BJ (cell line): Measurements from ENCODE around the genes BCL2L11 and IL36G.

DNA sequence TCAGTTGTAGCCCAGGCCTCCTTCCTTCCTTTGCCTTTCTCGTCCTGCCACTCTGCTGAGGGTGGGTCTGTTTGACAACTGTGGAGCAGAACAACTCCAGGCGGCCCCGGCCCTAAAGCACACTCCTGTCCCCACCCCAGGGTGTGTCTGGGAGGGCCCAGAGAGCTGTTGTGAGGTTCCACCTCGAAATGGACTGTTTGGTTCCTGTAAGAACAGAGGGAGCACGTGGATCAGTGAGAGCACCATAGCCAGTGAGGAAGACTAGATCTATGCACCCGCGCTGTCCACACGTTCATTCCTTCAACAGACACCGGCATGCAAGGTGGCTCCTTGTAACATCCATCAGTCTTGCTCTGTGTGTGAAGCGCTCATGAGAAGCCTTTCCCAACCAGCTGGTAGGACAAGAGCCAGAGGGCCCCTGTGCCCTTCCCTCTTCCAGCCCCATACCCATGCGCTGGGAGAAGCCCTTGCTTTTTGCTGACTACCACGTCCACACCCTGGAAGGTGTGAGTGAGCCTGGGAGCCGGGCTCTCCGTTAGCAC, 61.6 kb downstream of the SOWAHC start:
- CAGE, long polyA plus RNA = no peak
- RRBS = no CpG with 5 or more reads among the region's 14 CpGs

DNA sequence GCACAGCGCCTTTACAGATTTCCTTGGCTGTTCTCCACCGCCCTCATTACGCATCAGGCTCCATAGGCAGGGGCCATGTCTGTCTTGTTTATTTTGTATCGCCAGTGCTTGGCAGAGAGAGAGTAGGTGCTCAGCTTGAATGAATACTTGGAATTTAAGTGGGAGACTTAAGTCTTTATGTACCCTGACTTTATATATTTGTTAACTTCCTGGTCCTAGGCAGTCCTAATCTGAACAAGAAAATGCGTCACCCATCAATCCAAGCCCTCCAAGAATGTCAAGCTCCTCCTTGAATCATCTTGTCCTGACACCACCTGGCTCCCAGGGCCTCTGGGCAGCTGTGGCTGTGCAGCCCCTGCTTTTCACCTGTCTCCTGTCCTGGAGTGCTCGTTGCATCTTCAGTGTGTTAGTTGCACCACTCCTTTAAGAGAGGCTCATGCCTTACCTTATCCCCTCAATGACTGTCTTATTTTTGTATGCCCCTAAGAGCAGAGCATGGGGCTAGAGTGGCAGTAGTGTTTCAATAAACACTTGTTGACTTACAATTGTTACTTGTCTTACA, 11.2 kb downstream of the MALL start:
- CAGE, long polyA plus RNA = no peak
- RRBS = no CpG with 5 or more reads among the region's 6 CpGs

- CAGE, long polyA plus RNA = no peak
- RRBS = no CpG with 5 or more reads among the region's 5 CpGs
These were observed 91.2 kb upstream of the BCL2L11 start for GRCh38 chr2:111029414-111030056.

GRCh38 chr2:111120866-111121835, at the start of gene BCL2L11:
Gene BCL2L11 (plus strand): TSS chr2:111120914.
- CAGE, long polyA plus RNA = no peak
- RRBS = under 1% methylated on average over 19 of the region's 106 CpGs

GRCh38 chr2:111346282-111346940, 225.7 kb downstream of the BCL2L11 start:
- CAGE, long polyA plus RNA = no peak
- RRBS = no CpG with 5 or more reads among the region's 11 CpGs

- CAGE, long polyA plus RNA = no peak
- RRBS = no CpG with 5 or more reads among the region's 9 CpGs
These were observed 234.7 kb downstream of the BCL2L11 start for GRCh38 chr2:111355443-111355838.

DNA sequence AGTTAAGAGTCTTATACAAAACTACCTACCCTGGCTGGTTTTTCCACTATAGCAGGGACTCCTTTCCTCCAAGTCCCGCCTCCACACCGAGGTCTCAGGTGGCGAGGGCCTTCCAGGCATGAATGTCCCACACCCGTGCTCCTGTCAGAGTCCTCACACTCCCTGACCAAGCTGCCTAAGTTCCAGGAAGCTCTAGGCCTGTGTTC, 293.2 kb downstream of the BCL2L11 start:
- CAGE, long polyA plus RNA = no peak
- RRBS = no CpG with 5 or more reads among the region's 4 CpGs

- CAGE, long polyA plus RNA = no peak
- RRBS = no CpG with 5 or more reads among the region's 15 CpGs
These were observed 342.7 kb downstream of the BCL2L11 start for GRCh38 chr2:111463141-111464034.

DNA sequence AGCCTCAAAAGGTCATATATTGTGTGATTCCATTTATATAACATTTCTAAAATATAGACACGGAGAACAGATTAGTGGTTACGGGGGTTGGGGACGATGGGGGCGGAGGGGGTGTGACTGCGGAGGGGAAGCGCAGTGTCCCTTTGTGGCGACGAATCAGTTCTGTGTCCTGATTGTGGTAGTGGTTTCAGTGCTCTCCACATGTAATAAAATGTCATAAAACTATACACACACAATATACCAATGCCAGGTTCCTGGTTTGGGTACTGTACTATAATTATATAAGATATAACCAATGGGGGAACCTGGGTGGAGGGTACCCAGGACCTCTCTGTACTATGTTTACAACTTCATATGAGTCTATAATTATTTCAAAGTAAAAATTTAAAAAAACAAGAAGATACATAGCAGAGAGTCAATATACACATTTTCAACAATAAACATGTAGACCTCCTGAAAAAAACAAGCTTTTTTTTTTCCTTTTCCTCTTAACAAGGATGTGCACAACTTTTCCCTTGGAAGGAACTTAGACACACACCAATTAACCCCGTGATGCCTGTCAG, 186.3 kb downstream of the ANAPC1 start:
- CAGE, long polyA plus RNA = no peak
- RRBS = no CpG with 5 or more reads among the region's 9 CpGs

DNA sequence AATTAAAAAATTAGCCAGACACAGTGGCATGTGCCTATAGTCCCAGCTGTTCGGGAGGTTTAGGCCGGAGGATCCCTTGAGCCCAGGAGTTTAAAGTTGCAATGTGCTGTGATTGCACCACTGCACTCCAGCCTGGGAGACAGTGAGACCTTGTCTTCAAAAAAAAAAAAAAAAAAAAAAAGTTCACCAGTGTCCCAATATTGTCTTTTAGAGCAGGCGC, 10.3 kb downstream of the TMEM87B start:
- CAGE, long polyA plus RNA = no peak
- RRBS = no CpG with 5 or more reads among the region's 3 CpGs

- CAGE, long polyA plus RNA = no peak
- RRBS = no CpG with 5 or more reads among the region's 19 CpGs
These were observed 1.1 kb downstream of the FBLN7 start for GRCh38 chr2:112139355-112139697.

DNA sequence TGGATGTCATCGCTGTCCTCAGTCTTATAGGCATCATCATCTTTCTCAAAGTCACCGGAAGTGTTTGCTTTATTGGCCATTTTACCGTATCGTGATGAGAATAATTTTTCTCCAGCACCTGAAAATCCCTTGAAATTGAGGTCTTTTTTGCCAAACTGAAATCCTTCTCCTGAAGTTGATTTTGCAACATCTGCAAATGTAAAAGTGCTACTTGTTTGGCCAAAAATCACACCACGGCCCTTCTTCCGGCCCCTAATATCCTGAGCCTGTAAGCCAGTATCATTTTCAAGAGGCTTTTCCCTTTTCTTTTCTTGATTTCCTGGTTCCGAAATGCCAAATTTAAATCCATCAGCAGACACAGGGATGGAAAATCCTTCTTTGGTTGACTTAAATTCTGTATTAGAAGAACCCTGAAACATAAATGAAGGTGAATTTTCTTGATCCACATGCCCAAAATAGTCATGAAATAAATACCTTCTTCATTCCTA, 43.6 kb downstream of the RGPD8 start:
- CAGE, long polyA plus RNA = no peak
- RRBS = no CpG with 5 or more reads among the region's 7 CpGs

DNA sequence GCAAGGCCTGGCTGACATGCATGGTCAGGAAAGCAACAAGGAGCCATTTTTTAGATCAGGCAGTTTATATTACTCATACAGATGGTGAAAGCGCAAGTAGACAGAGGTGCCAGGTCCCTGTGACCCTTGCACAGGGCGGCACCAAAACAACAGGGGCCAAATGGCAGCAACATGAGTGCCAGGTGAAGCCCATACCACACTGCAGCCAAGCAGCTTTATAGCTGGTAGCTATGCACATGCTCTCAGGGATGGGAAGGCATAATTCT, 22.2 kb downstream of the CHCHD5 start:
- CAGE, long polyA plus RNA = no peak
- RRBS = no CpG with 5 or more reads among the region's 2 CpGs

DNA sequence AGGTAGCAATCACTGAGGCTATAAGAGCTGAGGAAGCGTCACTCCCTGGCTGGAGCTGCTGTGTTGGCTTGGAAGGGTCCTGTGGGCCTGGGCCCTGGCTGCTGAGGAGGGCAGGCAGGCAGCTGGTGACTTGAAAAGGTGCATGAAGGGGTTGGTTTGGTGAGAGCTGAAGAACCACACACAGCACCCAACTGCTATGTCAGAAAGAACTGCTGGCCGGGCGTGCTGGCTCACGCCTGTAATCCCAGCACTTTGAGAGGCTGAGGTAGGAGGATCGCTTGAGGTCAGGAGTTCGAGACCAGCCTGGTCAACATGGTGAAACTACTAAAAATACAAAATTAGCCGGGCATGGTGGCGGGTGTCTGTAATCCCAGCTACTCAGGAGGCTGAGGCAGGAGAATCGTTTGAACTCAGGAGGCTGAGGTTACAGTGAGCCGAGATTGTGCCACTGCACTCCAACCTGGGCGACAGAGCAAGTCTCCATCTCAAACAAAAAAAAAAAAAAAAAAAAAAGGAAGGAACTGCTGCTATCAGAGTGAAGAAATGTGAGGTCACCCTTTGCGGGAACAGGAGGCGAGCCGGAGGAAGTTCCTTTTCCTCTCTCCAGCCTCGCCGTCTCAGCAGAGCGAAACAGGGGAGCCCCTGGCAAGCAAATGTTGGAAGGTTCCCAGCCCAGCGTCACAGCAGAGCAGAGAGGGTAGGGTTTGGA, 28.2 kb downstream of the SLC20A1 start:
- CAGE, long polyA plus RNA = no peak
- RRBS = no CpG with 5 or more reads among the region's 18 CpGs

DNA sequence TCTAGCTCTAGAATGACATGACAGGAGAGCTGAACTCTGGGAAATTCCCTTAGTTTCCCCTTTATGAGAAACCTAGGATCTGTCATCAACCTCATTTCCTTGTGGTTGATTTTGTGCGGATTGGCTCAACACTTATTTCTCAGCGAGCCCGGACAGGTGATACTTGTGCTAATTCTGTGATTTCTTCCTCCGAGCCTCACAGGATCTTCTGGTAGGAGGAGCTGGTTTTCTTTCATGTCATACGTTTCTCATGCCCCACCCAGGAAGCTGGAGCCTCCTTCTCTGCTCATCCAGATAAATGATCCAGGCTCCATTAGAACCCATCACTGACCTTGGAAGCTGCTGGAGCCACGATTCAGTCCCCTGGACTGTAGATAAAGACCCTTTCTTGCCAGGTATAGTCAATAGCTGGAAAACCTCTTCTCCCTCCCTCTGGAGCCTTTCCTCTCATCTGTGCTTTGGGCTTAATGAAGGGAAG, at the start of gene IL36G:
Gene IL36G, plus strand, starts transcription at position 323 of the 478 bp plus-strand sequence.
- CAGE, long polyA plus RNA = no peak
- RRBS = no CpG with 5 or more reads among the region's 6 CpGs

- CAGE, long polyA plus RNA = no peak
- RRBS = no CpG with 5 or more reads among the region's 8 CpGs
These were observed 10.0 kb upstream of the IL36A start for GRCh38 chr2:112995319-112995579.

- CAGE, long polyA plus RNA = no peak
- RRBS = no CpG with 5 or more reads among the region's 3 CpGs
These were observed 5.0 kb downstream of the IL36A start for GRCh38 chr2:113010237-113010600.

DNA sequence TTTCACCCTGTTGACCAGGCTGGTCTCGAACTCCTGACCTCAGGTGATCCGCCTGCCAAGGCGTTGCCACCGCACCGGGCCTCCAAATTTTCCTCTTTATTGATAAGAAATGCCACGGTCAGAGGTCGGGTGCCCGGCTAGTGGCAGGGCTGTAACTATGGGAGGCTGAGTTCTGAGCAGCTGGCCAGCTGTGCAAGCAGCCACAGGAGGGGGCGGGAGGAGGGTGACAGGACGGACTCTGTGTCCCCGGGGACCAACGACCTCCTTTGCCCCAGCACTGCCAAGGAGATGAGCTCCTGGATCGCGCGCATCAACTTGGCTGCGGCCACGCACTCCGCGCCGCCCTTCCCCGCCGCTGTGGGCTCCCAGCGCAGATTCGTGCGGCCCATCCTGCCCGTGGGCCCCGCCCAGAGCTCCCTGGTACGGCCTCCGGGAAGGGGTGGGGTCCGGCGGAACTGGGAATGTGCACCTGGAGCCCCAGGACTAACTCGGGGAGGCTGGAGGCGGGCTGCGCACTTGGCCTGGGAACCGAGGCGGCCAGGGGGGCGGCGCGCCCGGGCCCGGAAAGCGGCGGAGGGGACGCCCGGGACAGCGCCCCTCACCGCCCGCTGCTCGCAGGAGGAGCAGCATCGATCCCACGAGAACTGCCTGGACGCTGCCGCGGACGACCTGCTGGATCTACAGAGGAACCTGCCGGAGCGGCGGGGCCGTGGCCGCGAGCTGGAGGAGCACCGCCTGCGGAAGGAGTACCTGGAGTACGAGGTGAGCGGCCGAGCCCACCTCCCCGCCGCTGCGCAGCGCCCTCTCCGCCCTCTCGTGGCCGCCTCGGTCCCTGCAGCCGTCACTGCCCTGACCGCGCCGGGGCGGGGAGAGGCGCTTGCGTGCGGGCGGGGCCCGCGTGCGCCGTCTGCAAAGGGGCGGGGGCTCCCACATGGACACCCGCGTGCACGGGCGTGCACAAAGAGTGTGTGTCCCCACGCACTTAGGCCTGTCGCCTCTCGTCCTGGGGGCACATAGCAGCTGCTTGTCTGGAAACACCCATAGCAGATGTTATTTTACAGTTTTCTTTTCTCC, 25.0 kb downstream of the PSD4 start:
- CAGE, long polyA plus RNA = no peak
- RRBS = 4% methylated on average over 21 of the region's 95 CpGs

GRCh38 chr2:113247542-113248200, 31.1 kb downstream of the PAX8 start:
- CAGE, long polyA plus RNA = no peak
- RRBS = no CpG with 5 or more reads among the region's 4 CpGs

GRCh38 chr2:113282819-113283595, 4.3 kb upstream of the PAX8 start:
- CAGE, long polyA plus RNA = no peak
- RRBS = no CpG with 5 or more reads among the region's 10 CpGs